Cardiac fibroblast (primary cell): ENCODE measurements around the genes PHTF1 and TRIM33.

GRCh38 chr1:112762379-112763109 is 43.8 kb downstream of the TAFA3 start:
- RRBS, result 9% methylated on average over 2 of the region's 7 CpGs

GRCh38 chr1:112853802-112854460 is 102.1 kb downstream of the SLC16A1 start:
- RRBS, result no CpG with 5 or more reads among the region's 17 CpGs

- RRBS, result no CpG with 5 or more reads among the region's 7 CpGs
These were observed 26.4 kb upstream of the LRIG2 start for GRCh38 chr1:113046476-113047185.

- RRBS, result no CpG with 5 or more reads among the region's 6 CpGs
These were observed 41.6 kb downstream of the LRIG2 start for GRCh38 chr1:113114419-113115253.

DNA sequence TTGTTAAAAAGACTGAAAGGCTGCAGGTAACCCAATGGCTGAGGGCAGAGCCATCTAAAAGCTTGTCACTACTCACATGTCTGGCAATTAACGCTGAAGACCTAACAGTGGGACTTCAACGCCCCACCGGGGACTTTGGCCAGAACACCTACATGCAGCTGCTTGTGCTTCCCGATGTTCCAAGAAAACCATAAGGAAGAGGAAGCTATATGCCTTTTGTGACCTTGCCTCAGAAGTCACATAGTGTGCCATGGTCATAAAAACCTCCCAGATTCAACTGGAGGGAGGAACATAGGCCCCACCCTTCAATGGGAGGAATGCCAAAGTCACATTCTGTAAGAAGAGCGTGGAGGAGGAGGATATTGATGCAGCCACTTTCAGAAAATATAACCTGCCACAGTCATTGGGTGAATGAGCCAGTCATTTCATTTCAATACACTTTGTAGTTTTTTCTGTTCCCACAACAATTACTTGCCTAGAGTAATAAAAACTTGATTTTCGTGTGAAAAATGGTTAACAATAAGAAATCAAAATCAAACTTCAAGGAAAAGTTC is 147.8 kb upstream of the MAGI3 start:
- RRBS, result no CpG with 5 or more reads among the region's 6 CpGs

DNA sequence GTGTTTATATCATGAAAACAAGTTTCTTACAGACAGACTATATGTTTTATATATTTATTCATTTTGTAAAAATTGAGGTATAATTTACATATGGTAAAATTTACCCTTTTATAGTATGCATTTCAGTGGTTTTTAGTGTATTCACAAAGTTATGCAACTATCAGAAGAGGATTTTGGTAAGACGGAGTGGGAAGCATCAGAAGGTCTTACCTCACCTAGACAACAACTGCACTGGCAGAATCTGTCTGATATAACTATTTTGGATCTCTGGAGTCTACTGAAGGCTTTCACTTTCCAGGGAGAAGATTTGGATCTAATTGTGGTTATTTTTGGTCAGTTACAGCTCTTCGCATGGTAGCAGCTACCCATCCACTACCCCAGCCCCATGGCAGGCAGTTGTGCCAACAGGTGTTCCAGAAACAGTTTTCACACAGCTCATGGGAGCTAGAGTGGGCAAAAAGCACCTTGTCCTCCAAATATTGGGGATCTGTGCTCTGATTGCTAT is 53.5 kb downstream of the MAGI3 start:
- RRBS, result no CpG with 5 or more reads among the region's 2 CpGs

DNA sequence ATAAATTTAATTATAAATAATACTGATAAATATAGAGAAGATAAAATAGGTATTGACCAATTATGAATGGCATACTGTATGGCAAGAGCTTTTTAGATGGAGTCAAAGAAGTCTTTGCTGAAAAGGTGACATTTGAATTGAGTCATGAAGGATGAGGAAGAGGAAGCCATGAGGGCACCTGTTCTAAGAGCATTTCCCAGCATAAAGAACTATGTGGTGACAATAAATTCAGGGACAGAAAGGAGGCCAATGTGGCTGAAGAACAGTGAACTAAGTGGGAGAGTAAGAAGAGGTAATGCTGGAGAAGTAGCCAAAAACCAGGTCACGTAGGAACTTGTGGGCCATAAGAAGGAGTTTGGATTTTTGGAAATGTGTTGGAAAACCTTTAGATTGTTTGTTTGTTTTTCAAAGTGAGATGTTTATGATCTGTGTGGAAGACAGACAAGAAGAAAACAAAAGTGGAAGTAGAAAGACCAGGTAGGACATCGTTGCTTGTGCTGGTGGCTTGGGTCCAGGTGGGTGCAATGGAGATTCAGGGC is 67.5 kb downstream of the MAGI3 start:
- RRBS, result no CpG with 5 or more reads among the region's 2 CpGs

DNA sequence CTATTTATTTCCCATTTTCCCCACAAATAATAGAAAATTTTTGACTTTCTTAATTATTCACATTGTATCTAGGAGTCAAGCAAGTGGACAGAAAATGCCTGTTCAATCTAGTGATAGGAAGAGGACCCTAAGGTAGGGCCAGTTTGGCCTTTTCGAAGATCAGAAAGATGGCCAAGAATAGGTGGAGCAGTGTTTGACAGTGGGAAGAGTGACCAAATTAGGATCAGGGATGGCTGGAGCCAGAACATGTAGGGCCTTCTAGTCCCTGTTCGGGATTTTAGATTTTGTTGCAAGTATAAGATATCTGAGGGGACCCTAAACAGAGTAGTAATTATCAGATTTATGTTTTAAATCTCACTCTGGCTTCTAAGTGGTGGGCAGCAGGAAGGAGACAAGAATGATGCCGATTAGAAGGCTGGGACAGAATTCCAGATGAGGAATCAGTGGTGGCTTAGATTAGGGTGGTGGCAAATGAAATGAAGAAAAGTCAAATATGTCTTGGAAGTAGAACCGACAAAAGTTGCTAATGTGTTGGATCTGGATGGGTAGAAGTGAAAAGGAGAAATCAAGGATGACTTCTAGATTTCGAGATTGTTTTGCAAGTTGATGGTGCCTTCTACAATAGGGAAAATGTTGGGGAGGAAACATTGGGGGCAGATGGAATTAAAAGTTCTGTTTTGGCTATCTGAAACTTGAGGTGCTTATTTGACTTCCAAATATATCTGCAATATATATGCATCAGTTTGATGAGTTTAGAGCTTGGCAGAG is 158.3 kb downstream of the MAGI3 start:
- RRBS, result no CpG with 5 or more reads among the region's 5 CpGs

- RRBS, result no CpG with 5 or more reads among the region's 5 CpGs
These were observed 76.6 kb downstream of the PHTF1 start for GRCh38 chr1:113682678-113683149.

DNA sequence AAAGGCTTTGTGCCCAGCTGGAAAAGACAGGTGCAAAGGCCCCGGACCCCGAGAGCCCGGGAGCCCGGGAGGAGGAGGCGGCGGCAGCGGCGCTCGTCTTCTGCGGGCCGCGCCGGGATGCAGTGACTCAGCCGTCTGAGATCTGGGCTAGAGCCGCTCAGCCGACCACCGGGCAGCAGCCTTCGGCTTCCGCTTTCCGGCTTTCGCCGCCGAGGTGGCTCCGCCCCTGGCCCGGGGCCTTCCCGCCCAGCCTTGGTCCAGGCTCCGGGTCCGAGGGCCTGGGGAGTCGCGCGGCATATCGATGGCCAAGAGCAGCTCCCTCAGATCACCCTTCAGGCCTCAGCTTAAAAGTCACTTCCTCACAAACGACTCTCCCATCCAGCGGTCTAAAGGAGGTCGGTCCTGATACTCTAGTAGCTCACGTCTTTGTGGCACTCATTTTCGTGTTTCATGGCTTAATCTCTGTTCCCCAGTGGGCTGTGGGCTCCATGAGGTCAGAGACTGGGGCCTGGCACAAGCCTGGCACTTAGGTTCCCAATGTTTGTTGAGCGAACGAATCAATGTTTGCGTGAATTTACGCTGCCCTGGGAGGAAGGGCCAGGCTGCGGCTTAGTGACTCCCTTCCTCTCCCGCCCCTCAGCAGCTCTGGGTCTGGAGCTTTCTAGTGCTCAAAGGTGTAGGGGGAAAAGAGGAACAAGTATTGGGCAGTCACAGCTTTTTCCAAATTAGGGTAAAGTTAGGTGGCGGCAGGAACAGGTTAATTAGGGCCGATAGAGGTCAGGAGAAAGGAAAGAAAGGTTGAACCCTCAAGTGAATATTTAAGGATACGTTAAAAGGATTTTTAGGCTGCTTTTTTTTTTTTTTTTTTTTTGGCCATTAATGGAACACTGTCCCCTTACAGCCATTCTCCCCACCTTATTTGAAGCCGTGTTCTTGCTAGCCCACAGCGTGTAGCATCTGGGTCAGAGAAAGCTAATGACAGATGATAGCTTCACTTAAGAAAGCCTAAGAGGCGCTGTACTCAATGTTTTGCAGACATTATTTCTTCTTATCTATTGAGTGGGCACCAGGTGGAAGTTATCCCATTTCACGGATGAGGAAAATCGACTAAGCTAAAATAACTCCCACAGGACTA is at the start of gene PHTF1:
Gene PHTF1 (minus strand): TSS at position 137 of the 1,135 bp plus-strand sequence.
- RRBS, result under 1% methylated on average over 12 of the region's 51 CpGs

GRCh38 chr1:113763532-113764004 is 4.3 kb upstream of the PHTF1 start:
- RRBS, result no CpG with 5 or more reads among the region's 3 CpGs

- RRBS, result no CpG with 5 or more reads among the region's 4 CpGs
These were observed 2.3 kb downstream of the HIPK1 start for GRCh38 chr1:113931227-113931926.

DNA sequence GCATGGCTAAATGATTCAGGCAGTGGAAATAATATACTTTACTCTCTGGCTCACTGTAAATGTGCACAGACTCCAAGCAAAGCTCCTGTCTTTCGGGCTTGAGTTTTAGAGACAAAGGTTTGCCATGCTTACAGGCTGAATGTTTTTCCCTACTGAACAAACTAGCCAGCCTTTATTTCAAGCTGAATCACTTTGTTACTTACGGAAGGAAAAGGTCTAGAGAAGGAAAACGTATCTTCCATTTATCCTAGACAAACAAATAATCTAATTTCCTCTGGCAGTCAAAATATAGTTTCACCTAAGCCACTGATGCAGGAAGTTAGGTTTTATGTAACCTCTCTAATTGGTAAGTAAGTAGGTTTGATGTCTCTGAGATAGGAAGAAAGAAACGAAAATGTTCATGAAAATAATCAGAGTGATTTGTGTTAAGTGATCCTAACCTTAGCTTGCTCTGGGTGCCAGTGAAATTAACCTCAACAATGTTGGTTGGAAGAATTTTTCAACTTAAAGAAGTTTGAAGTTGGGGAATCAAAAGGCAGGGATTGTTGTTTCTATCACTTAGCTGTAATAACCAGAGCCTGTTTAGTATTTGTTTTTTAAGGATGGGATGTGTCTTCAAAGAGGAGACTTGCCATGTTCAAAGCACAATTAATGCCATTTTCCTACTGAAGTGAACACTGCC is 18.2 kb downstream of the HIPK1 start:
- RRBS, result no CpG with 5 or more reads among the region's 4 CpGs

DNA sequence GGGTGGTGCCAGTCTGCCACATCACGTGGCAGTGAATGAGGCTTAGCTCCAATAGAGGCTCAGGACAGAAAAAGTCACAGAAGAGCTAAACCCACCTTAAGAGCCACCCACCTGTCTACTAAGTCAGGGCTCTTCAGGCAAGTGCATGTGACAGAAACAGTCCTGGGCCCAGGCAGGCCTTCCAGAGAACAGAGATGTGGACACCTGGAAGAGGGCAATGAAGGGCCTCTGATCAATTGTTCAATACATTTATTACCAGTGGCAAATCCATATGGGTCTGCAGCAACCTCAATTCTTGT is 57.1 kb downstream of the OLFML3 start:
- RRBS, result no CpG with 5 or more reads among the region's 1 CpG

DNA sequence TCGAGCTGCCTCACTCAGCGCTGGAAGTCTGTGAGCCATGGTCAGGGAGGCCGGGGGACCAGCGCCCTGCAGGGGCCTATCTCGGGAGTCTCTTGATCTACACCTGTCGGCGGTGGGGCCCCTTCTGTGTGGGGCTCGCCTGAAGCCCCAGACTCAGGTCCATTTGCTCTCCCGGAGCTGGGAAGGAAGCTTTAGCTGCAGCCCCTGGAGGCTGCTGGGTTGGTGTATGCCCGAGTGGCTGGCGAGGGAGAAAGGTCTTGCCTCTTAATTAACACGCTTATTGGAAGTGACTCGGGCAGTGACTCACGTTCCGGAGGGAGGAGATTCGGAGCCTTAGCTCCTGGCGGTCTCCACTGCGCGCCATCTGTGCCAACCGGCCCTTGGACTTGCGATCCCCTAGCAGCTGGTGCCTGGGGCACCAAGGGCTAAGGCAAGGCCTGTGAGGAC is 1.1 kb upstream of the SYT6 start:
- RRBS, result 6% methylated on average over 6 of the region's 21 CpGs

- RRBS, result no CpG with 5 or more reads among the region's 2 CpGs
These were observed 101.0 kb downstream of the TRIM33 start for GRCh38 chr1:114409949-114410543.

DNA sequence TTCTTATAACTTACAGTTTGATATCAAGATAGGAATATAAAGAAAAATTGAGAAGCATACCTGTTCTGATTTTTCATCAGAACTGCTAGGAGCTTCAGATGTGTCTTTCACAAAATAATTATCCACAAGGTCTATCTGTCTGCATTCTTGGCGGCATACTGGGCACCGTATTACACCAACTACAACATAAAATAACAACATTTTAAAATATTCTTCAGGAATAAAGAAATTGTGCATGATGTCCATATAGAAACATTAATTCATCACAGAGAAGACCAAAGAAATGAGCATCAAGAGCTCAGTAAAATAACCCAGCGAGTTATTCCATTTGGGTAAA is 46.8 kb downstream of the TRIM33 start:
- RRBS, result no CpG with 5 or more reads among the region's 3 CpGs

GRCh38 chr1:114510467-114511389 is at the start of gene TRIM33:
TRIM33 (minus strand) TSS chr1:114511203.
- RRBS, result under 1% methylated on average over 39 of the region's 122 CpGs

- RRBS, result no CpG with 5 or more reads among the region's 5 CpGs
These were observed 12.6 kb upstream of the BCAS2 start for GRCh38 chr1:114593914-114594573.

DNA sequence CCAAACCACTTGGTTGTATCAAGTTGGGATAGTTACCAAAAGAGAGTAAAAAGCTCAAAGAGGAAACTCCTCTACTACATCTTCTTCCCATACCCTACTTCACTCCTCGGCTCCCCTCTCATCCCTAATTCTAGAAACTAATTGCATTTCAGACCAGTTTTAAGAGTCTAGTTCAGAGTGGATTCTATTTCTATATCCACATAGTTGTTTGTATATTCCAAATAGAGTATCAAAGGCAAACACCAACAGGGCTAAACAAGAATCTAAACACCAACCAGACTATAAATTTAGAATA is 29.8 kb upstream of the BCAS2 start:
- RRBS, result no CpG with 5 or more reads among the region's 1 CpG